Measurements from ENCODE around the gene CDC42BPG.

GRCh38 chr11:64843953-64845368 is at the start of gene CDC42BPG:
TSS of gene CDC42BPG (minus strand) at chr11:64844653.
- RAMPAGE, total RNA = no peak

- RAMPAGE, total RNA = no peak
Observed at GRCh38 chr11:64864875-64865571, 13.4 kb downstream of the EHD1 start.

GRCh38 chr11:64872741-64873641 is 5.4 kb downstream of the EHD1 start:
- RAMPAGE, total RNA = no peak

DNA sequence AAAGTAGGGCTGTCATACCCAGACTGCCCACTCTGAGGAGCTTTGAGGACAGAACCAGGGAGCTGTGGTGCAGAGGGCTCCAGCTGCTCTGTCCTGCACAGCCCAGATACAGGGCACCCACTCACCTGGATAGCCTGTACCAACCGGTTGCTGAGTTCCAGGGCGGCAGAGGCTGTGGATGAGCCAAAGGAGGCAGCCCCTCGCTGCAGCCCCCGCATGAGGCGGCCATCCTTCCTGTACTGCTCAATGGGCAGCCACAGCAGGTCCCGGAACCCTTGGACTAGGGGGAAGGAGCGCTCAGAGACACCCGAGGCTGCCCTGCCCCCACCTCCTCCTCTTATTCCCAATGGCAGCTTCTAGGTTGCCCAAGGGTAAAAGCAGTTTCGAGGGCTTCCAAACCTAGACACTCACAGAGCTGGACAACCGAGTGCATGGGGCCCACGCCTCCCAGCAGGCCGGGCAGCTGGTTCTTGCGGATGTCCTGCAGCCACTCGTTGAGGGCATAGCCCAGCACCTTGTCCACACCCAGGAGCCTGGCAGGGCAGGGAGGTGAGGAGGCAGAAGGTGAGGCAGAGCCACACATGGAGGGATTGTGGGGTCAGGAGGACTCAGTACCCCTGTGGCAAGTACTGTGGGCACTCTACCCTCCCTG is 18.0 kb upstream of the EHD1 start:
- RAMPAGE, total RNA = no peak

DNA sequence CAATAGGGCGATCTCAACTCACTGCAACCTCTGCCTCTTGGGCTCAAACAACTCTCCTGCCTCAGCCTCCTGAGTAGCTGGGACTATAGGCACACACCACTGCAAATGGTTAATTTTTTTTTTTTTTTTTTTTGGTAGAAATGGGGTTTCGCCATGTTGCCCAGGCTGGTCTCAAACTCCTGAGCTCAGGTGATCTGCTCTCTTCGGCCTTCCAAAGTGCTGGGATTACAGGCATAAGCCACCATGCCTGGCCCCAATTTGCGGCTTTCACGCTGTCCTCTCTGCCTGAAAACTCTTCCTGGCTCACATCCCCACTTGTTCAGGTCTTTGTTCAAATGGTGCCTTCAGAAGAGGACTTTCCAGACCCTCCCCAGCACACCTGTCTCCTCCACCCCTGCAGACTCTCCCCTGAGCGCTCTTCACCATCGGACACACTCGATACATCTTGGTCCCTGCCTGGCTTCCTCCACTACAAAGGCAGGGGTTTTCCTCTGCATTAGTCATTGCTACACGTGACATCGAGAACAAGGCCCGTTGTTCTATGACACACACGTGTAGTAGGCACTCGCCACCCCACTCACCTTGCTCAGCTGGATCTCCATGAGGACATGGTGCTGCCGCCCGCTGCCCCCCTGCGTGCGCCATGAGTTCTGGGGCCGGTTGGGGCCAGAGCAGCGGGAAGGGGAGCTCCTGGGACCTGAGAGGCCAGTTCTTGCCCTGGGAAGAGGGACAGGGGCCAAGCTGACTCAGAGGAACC is 16.9 kb downstream of the ATG2A start:
- RAMPAGE, total RNA = no peak

- RAMPAGE, total RNA = no peak
Observed at GRCh38 chr11:64900670-64901366, 16.2 kb downstream of the ATG2A start.

GRCh38 chr11:64911782-64912165 is 5.2 kb downstream of the ATG2A start:
- RAMPAGE, total RNA = no peak

GRCh38 chr11:64932959-64933441 is 2.7 kb downstream of the GPHA2 start:
- RAMPAGE, total RNA = no peak

DNA sequence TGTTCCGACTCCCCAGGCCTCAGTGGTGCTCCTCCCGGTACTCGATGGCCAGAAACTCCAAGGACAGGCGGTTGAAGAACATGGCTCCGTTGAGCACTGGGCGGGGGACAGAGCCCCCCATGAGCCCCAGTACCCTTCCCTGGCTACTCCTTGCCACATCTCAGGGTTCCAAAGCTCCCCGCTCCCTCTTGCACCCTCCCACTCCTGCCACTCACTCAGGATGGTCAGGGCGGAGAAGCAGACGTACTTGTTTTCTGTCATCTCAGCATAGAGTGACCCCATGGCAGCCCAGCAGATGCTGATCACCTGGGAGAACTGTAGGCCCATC is 510 bp downstream of the TMEM262 start:
- RAMPAGE, total RNA = no peak

DNA sequence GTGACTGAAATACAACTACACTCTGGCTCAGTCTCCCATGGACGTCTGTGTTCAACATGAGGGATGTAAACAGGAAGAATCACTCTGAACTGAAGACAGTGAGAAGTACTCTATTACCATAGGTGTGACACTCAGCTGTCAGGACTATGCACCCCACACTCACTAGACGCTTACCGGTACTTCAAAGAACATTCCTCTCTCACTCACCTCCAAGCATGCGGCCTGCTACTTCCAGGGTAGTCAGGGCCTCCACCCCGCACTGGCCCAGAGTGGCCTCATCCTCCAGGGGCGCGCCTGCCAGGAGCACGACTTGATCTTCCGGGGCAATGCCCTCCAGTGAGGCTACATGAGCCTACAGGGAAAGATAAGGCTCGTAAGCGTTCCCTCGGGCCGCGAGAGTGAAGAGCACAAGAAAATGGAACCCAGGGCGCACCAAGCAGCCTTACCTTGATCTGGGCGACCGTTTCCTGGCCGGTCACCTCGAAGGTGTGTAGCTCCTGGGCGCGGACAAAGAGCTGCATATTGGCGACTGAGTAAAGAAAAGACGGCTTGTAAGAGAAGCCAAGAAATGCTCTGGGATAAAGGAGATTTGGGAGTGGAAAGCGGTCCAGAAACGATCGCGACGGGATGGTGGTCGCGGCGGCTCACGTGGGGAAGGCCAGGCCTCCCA is 506 bp downstream of the FAU start:
- RAMPAGE, total RNA = no peak

GRCh38 chr11:65133165-65133683 is 1.1 kb downstream of the SYVN1 start:
- RAMPAGE, total RNA = no peak

DNA sequence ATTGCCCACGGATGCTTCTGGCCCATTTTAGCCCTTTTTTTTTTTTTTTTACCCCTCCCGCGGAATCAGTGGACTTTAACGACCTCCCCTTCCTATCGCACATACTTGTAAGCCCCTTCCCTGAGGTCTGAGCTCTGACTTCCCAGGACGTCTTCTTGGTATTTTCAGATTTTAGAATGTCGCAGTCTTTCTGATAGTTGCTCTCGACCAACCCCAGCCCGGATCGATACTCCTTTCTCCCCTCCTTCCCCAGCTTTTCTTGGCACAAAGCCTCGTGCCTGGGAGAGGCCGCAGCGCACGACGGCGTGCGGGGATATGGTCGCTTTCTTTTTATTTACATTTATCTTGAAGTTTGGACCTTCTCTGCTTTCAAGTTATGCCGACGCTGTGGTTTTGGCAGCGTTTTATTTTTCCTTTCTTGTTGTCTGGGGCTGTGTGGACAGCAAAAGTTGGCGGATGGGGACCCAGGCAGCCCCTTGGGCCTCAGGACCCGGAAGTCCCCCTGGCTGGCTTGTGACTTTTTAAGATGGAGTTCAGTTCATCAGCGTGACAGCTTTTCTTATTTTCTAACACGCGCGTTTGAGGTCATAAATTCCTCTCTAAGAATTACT is 4.2 kb upstream of the SPDYC start:
- RAMPAGE, total RNA = no peak

- RAMPAGE, total RNA = no peak
Observed at GRCh38 chr11:65294470-65294897, 20.2 kb upstream of the CDC42EP2 start.

DNA sequence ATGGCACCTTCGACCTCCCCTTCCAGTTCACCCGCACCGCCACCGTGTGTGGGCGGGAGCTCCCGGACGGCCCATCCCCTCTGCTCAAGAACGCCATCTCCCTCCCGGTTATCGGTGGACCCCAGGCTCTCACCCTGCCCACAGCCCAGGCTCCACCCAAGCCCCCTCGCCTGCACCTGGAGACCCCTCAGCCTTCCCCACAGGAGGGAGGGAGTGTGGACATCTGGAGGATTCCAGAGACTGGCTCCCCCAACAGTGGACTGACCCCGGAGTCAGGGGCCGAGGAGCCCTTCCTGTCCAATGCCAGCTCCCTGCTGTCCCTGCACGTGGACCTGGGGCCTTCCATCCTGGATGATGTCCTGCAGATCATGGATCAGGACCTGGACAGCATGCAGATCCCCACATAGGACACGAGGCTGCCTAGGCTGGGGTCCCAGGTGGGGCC is 6.5 kb downstream of the CDC42EP2 start:
- RAMPAGE, total RNA = no peak

- RAMPAGE, total RNA = no peak
Observed at GRCh38 chr11:65411038-65411779, 24.8 kb downstream of the FRMD8 start.

GRCh38 chr11:65420786-65420932 is 34.2 kb downstream of the FRMD8 start:
- RAMPAGE, total RNA = no peak

- RAMPAGE, total RNA = no peak
Observed at GRCh38 chr11:65422261-65422778, 35.9 kb downstream of the FRMD8 start.

GRCh38 chr11:65427630-65428617 is 41.5 kb downstream of the FRMD8 start:
- RAMPAGE, total RNA = no peak

DNA sequence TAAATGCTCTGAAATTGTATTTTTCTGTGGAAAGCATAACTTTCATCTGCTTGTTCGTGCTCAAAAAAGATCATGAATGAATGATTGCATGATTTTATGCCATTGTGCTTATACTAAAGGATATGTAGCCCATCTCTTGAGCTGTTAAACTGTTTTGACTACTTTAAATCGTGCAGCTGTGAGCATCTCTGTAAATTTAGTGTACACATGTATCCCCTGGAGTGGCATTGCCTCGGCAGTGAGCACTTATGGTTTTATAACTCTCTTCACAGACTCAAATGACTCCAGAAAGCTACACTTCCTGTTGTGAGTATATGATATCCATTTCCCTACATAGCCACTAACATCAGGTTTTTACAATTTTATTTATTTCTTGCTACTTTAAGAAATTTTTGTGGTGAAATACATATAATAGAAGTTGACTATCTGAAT is 44.1 kb downstream of the FRMD8 start:
- RAMPAGE, total RNA = no peak

- RAMPAGE, total RNA = no peak
Observed at GRCh38 chr11:65430929-65431194, 44.4 kb downstream of the FRMD8 start.